ENCODE measurements around a stretch of chr12.

GRCh38 chr12:52026953-52027515, 20.3 kb downstream of the TAMALIN start:
- PRO-cap, 3 experiments: no peak in any of the 3 experiments
- RRBS: no CpG with 5 or more reads among the region's 9 CpGs

DNA sequence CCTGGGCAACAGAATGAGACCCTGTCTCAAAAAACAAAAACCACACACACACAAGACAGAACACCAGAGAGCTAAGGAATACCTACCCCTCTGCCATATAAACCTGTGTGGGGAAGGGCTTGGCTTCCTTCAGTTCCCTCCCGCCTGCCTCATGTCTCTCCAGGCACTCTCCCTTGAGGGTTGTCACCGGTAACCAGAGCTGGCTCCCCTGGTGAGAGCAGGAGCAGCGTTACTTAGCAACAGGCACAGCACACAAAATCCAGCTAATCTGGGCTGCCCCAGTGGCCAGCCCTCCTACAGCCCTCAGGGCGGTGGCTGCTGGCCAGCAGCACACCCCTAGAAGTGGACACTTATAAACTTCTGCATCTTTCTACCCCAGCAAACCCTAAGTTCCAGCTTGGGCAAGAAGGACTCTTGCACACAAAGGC, 21.6 kb upstream of the NR4A1 start:
- PRO-cap, 3 experiments: no peak in any of the 3 experiments
- RRBS: no CpG with 5 or more reads among the region's 4 CpGs

DNA sequence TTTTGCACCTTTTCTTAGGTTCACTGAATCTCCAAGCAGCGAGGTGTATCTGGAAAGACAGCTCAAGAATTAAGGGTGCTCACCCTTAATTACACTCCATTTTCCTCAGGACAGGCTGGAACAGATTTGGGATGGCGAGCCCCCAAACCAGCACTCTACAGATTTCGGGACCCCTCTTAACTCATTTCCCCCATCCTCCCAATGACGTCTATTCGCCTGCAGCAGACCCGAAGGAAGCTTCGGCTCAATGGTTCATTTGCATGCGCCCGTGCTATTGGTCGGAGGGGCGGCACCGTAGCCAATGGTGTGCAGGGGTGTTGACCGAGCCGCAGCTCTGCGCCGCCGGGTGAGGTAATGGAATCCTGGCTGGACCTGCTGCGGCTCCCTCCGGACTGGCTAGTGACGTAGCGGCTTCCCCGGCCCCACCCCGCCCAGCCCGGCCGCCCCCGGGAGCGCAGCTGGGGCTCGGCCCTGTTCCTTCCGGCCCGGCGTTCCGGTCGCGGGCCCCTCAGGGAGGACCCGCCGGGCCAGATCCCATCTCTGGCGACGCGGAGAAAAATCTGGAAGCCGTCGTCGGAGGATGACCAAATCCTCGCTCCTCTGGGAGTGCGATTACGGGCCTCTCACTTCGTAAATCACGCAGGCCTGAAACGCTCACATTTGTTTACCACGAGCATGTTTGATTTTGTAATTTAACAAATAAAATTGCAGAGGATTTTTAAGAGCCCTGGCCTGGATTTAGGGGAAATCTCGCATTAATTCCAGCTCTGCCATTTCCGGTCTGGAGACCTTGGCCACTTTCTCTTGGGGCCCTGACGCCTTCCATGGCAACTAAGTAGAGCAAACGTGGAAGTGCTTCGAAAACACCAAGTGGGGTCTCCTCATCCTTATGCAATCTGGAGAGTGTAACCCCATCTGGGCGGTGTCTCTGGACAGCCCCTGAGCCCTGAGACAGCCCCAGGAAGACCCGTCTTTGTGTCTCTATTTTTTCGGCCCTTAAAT, 18.2 kb upstream of the NR4A1 start:
- PRO-cap, 3 experiments: peak in 3 of 3 experiments; most common plus-strand start position 552 of the sequence (in 2); most common minus-strand start position 203 of the sequence (in 3)
- RRBS: no CpG with 5 or more reads among the region's 57 CpGs

GRCh38 chr12:52043056-52043413, 8.2 kb upstream of the NR4A1 start:
- PRO-cap, 3 experiments: no peak in any of the 3 experiments
- RRBS: no CpG with 5 or more reads among the region's 5 CpGs

DNA sequence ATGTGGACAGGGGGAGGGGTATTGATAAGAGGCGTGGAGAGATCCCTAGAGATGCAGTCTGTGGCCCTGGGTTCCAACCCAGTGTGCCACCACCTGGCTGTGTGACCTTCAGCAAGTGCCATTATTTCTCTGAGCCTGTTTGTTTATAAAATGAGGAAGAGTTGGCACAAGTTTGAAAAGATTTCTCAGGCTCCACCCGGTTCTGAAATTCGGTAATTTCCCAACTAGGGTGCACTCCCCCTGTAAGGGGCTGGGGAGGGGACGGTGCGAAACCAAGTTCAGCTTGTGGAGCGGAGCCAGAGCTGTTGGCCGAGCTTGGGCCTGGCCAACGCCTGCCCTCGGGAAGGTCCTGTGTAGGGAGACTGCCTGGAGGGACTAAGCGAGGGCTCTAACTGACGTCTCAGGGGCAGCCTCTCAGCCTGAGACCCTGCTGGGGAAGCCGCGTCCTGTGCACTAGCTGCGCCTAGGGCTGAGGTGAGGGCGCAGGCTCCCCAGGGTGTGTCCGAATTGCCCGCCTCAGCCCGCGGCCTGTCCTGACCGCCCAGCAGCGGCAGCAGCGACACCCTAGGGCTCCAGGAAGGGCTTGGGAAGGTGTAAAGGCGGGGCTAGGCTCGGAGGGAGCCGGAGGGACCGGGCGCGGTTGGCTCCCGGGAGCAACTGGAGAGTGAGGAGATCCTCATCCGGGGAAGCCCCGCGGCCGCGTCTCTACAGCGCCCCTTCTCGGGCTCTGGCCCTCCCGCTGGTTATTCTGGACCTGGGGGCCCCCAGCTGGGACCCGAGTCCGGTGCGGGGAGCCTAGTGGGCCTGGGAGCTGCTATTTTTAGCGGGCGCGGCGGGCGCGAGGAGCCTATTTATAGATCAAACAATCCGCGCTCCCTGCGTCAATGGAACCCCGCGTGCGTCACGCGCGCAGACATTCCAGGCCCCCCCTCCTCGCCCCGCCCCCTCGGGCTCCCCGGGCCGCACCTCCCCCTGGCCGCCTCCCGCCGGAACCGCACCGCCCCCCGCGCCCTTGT, 604 bp upstream of the NR4A1 start:
- PRO-cap, 3 experiments: peak in 3 of 3 experiments; most common plus-strand start position 608 of the sequence (in 3); most common minus-strand start position 530 of the sequence (in 2)
- RRBS: under 1% methylated on average over 13 of the region's 67 CpGs

DNA sequence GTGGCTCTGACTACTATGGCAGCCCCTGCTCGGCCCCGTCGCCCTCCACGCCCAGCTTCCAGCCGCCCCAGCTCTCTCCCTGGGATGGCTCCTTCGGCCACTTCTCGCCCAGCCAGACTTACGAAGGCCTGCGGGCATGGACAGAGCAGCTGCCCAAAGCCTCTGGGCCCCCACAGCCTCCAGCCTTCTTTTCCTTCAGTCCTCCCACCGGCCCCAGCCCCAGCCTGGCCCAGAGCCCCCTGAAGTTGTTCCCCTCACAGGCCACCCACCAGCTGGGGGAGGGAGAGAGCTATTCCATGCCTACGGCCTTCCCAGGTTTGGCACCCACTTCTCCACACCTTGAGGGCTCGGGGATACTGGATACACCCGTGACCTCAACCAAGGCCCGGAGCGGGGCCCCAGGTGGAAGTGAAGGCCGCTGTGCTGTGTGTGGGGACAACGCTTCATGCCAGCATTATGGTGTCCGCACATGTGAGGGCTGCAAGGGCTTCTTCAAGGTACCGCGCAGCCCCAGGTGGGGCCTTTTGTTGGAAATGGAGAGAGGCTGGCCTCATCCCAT, 3.5 kb downstream of the NR4A1 start:
- PRO-cap, 3 experiments: no peak in any of the 3 experiments
- RRBS: no CpG with 5 or more reads among the region's 20 CpGs

DNA sequence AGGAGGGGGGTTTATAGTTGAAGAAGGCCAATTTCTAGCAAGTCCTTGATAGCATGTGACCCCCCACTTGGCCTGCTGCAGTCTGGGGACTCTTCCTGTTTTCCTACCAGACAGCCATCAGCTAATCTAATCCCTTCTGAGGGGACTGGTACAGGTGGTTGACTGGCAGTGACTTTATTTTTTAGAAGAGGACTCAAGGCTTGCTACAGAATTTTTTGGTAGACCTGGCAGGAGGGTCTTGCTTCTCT, 994 bp upstream of the SMIM41 start:
- PRO-cap, 3 experiments: no peak in any of the 3 experiments

- PRO-cap, 3 experiments: no peak in any of the 3 experiments
- RRBS: no CpG with 5 or more reads among the region's 11 CpGs
Measured at GRCh38 chr12:52091686-52092337, 12.3 kb downstream of the SMIM41 start.

GRCh38 chr12:52207938-52208371, 16.1 kb upstream of the KRT80 start:
- PRO-cap, 3 experiments: no peak in any of the 3 experiments
- RRBS: no CpG with 5 or more reads among the region's 9 CpGs

- PRO-cap, 3 experiments: peak in 2 of 3 experiments; most common plus-strand start chr12:52231586 (in 1); most common minus-strand start chr12:52231901 (in 2)
- RRBS: no CpG with 5 or more reads among the region's 22 CpGs
Measured at GRCh38 chr12:52231388-52232494, 1.3 kb upstream of the KRT7 start.

GRCh38 chr12:52238571-52239015, 5.5 kb downstream of the KRT7 start:
- PRO-cap, 3 experiments: peak in 1 of 3 experiments; most common plus-strand start chr12:52238770 (in 1)
- RRBS: no CpG with 5 or more reads among the region's 4 CpGs

- PRO-cap, 3 experiments: no peak in any of the 3 experiments
- RRBS: no CpG with 5 or more reads among the region's 19 CpGs
Measured at GRCh38 chr12:52245181-52245752, 12.2 kb downstream of the KRT7 start.

- PRO-cap, 3 experiments: peak in 3 of 3 experiments; most common plus-strand start chr12:52247634 (in 1); most common minus-strand start chr12:52247468 (in 3)
- RRBS: no CpG with 5 or more reads among the region's 14 CpGs
Measured at GRCh38 chr12:52247345-52248377, 14.6 kb downstream of the KRT7 start.

- PRO-cap, 3 experiments: peak in 3 of 3 experiments; most common plus-strand start chr12:52280521 (in 1); most common minus-strand start chr12:52280376 (in 2)
- RRBS: no CpG with 5 or more reads among the region's 12 CpGs
Measured at GRCh38 chr12:52280073-52281451, 6.1 kb downstream of the KRT86 start.

- PRO-cap, 3 experiments: no peak in any of the 3 experiments
- RRBS: no CpG with 5 or more reads among the region's 3 CpGs
Measured at GRCh38 chr12:52349448-52349647, 17.9 kb downstream of the KRT85 start.

DNA sequence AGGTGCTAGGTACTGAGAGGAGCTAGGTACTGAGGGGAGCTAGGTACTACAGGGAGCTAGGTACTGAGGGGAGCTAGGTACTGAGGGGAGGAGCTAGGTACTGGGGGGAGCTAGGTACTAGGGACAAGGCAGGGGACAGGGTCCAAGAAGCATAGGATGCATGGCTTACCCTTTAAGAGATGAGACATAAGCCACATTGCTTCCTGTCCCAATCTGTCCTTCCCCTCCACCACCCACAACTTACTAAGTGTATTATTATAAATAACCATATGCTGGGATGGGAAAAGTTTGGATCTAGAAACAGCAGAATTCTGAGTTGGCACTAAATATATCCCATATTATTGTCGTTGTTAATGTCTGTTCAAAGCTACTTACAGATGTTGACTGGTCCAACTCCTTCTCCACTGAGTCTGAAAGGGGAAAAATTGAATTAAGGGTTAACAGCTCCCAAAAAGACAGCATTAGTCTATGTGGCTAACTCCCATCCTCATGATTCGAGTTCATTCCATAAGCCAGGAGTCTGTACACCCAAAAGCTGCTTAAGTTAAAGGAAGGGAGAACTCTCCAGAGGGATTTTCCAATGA, 4.7 kb downstream of the KRT5 start:
- PRO-cap, 3 experiments: peak in 1 of 3 experiments; most common minus-strand start position 239 of the sequence (in 1)
- RRBS: no CpG with 5 or more reads among the region's 2 CpGs

GRCh38 chr12:52896564-52897106, 8.2 kb downstream of the KRT8 start:
- PRO-cap, 3 experiments: no peak in any of the 3 experiments
- RRBS: no CpG with 5 or more reads among the region's 1 CpG

DNA sequence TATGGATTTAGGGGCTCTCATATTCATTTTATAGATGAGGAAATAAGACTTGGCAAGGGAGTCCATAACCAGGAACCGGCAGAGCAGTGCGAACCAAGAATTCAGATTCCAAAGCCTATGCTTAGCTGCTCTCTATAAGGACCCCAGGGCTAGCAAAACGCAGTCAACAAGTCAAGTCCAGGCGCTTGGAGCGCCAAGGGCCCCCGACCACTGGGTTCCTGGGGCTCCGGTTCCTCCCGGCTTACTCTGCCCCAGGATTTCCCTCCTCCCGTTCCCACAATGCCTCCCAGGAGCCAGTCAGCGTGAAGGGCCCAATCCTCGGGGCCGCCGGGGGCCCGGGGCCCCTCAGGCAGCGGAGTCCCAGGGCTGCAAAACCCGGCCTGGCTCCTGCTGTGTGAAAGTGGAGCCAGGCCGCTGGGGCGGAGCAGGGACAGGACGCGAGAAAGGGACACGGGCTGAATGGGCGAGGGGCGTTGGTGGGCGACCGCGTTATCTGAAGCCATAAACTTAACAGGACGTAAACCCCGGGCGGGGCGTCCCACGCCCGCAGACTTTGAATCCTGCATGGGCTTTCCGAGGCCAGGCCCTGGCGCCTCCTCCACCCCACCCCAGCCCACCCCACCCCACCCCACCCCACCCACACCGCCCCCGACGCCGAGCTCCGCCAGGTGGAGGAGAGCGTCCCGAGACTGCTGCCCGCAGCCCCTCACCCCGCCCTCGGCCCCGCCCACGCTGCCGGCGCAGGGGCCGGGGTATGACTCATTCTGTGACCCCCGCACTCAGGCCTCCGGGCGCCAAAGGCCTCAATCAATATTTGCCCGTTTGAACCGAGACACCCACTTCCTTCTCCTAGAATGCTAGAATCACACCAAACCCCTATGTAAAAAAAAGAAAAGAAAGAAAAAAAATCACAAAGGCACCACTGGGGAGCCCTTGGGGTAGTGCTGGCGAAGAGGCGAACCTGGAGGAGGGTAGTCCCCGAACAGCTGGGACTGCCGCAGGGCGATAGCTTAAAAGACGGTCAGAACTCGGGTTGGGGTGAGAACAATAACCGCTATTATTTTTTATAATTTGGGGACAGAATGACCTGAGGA, 1.3 kb downstream of the KRT8 start:
- PRO-cap, 3 experiments: peak in 2 of 3 experiments; most common plus-strand start position 941 of the sequence (in 2); most common minus-strand start position 691 of the sequence (in 2)
- RRBS: 5% methylated on average over 11 of the region's 62 CpGs

DNA sequence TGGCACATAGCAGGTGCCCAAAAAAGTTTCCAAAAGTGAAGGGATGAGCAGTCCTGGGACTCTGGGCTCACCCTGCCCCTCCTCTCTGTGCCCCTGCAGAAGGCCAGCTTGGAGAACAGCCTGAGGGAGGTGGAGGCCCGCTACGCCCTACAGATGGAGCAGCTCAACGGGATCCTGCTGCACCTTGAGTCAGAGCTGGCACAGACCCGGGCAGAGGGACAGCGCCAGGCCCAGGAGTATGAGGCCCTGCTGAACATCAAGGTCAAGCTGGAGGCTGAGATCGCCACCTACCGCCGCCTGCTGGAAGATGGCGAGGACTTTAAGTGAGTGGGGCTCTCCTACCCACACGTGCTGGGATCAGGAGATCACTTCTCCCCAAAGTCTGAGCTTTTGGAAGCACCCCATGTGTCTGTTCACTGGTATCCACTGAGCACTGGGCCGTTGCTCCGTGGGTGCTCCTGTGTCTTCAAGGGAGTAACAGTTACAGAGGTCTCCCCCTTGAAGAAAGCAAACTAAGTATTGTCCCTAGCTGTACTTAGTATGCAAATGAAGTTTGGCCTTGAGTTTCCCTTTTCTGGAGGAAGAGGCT, 3.2 kb downstream of the KRT18 start:
- PRO-cap, 3 experiments: no peak in any of the 3 experiments
- RRBS: no CpG with 5 or more reads among the region's 12 CpGs

DNA sequence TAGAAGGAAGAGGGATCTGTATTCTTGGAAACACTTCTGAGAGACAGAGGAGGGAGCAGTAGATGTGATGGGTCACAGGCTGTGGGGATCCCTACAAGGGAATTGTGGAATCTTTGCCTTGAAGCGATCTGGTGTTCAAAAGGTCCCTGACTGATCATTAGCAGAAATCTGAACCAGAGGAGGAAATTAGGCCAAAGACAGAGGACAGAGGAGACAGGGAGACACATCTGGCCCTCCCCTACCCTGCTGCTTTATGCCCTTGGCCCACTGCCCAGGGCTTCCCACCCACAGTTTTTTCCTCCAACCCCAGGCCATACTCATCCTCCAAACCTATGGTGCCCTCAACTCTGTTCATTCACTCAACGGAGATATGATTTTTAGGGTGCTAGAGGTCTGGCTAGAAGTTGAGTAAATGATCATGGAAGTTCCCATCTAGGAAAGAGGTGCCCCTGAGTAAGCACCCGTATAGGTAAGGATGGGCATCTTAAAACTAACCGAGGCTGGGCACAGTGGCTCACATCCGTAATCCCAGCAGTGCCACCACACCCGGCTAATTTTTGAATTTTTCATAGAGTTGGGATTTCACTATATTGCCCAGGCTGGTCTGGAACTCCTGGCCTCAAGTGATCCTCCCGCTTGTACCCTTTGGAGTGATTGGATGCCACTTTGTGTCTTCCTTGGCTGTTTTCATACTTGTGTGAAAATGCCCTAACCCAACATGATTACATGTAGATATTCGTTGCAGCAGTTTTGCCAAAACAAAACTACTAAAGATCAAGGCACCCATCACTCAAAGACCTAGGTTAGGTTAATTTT, 4.3 kb downstream of the KRT18 start:
- PRO-cap, 3 experiments: no peak in any of the 3 experiments
- RRBS: no CpG with 5 or more reads among the region's 8 CpGs

Data from breast (tissue), 4 donors.